ENCODE data around the genes ZNF277, LSMEM1, TMEM168, MDFIC and CAV2.

DNA sequence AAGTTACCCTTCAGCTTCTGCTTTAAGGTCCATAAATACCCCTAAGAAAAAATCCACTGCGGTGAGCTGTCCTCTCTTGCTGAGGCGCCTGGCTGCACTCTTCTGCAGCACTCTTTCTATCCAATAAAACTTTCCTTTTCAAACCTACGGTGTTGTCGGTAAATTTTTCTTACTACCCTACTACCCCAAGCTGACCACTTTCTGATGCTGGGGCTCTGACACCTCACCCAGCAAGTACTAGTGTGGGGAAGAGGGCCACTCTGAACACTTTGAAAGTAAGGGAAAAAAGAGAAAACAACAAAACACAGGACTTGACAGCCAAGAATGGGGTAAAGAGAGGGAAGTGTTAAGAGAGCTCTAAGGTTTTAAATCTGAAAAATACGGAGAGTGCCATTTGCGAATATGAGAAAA lies 2.3 kb downstream of the PNPLA8 start:
- PRO-cap, 2 experiments, result no peak in any of the 2 experiments

GRCh38 chr7:108571132-108571331 lies 1.4 kb downstream of the DNAJB9 start:
- PRO-cap, 2 experiments, result no peak in any of the 2 experiments

DNA sequence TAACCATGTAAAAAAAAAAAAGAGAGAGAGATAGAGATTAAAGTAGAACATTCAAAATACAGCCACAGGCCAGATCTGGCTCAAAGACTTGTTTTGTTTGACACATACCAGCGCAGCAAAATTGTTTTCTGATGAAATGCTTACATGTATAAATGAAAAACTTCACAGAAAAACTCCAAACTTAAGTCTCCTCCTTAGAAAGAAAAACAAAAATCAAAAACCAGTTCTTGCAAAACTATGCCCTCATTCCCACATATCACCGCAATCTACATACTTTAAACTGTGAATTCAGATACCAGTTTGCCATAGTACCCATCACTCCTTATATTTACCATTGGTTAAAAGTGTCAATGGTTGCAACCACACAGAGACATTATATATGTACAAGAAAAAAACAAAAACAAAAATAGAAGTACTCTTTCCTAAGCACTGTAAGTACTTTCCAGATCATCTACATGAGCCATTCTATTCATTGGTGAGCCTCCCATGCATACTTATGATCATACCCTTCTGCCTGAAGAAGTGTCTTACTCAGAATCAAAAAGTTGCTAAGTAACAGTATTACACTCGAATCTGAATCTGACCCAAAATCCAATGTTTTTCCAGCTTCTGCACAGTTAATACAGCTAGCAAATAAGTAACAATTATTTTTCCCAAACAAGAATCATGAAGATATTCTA lies 124.0 kb downstream of the LRRN3 start:
- PRO-cap, 2 experiments, result no peak in any of the 2 experiments

DNA sequence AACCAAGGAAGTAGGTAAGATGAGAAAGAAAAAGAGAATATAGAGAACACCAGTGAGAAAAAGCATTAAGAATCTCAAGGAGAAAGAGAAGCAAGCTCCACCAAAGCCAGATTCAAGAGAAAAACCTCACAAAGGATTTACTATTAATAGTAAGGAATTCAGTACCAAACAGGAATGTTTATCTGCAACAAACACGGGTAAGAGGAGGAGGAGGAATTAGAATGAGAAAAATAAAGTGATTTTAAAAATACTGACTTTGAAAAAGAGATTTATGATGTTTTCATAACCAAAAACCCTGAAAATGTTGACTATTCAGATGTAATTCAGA lies 311.3 kb upstream of the IMMP2L start:
- PRO-cap, 2 experiments, result no peak in any of the 2 experiments

DNA sequence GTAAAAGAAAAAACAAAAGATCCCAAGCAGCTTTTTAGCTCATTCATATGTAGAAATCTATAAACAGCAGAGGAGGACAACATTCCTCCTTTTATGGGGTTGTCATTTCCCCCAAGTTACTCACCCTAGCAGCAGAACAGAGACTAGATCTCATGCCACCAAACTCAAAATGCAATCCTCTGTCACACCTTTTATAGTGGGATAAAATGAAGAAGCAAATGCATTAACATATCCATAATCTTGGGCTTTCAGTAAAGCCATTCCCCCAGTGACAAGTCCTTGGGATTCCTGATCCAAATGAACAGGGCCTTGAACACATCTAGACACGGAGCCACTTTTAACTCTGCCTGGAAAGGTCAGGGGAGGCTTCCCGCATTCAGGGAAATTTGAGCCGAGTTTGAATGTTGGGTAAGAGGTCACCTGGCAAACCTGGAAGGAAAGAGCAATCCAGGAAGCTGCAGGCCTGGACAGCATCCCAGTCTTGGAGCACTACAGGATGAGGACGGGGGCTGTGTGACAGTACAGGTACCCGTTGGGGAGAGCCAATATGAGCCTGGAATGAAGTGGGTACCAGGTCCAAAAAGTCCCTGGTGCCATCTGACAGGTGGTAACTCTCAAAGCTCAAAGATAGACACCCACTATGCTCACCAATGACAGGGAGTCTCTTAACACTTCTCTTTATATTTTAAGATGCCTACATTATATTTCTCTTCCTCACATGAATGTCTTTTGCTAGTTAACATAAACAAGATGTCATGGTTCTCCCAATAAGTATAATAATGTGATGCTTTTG lies 76.3 kb downstream of the DOCK4 start:
- PRO-cap, 2 experiments, result no peak in any of the 2 experiments

DNA sequence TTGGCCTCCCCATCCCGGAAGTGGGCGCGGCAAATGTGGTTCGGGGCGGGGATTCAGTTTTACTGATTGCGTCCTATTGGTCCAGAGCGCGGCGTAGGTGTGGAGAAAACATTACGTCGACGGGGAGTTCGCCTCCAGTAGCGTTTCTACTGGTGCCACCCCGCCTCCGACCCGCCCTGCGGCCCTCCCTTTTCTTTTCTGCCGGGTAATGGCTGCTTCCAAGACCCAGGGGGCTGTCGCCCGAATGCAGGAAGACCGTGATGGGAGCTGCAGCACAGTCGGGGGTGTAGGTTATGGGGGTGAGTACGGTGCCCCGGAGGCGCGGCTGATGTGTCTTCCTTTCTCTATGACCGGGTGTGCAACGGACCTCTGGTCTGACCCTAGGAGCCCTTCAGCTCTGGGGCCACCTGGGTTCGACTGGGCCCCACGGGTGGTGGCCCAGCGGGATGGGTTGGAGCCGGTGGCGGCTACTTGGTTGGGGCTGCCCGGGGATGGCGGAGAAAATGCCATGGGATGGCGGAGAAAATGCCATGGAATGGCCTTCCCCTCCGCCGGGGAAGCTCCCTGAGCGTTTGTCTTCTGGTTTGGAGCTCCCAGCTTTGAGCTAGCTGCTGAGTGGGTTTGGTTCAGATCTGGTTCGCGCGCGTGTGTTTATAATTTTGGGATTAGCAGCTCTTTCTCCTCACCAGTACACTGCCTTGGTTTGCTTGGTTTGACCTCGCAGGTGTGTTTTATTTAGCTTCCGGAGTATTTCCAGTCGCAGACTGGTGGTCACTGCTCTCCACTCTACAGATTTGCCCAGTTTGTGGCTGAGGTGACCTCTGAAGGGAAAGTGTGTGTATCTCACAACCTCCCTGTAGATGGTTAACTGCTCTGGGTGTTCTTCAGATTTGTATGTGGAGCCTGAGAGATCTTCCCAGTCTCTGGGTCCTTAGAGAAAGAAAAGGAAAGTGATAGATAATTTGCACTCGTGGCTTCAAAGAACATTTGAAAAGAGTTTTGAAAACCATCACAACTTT lies at the start of gene ZNF277:
TSS of gene ZNF277 (plus strand) at position 187 of the 1,019 bp plus-strand sequence.
- PRO-cap, 2 experiments, result peak in 2 of 2 experiments; most common plus-strand start position 194 of the sequence (in 2)

DNA sequence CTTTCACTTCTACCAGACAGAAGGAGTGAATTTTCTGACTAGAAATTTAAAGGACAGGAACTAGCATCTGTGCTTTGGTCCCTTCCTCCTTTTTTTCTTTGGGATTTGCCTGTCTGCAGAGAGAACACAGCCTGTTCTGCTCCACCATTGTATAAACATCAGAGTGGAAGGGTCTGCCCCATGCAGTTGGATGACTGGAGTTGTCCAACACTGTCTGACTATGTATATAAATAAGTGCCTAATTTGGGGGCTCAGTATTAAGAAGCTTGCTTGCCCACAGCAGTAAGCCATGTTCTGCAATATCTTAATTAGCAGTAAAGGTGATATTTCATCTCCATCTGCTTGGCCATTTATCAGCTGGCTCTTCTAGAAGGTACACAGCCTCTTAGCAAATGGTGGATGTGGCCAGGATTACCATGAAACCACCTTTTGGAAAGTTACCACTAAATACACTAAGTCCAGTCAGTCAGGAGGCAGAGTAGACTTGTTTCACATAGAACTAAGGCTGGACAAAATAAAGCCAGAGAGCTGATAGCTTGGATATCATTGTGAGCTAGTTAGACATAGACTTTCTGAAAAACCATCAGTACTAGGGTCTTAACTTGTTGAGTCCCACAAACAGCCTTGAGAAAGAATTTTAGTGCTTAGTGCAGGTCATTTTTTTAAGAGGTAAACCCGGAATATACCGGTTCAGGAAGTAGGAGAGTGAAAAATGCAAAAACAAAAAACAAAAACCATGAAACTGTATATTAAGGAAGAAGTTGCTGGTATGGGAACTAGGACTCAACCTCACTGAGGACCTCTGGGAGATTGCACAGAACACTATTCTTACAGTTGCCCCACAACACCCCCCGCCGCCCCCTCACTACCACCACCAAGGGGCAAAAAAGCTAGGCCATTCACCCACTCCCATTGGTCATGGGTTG lies 100.7 kb upstream of the IFRD1 start:
- PRO-cap, 2 experiments, result no peak in any of the 2 experiments

DNA sequence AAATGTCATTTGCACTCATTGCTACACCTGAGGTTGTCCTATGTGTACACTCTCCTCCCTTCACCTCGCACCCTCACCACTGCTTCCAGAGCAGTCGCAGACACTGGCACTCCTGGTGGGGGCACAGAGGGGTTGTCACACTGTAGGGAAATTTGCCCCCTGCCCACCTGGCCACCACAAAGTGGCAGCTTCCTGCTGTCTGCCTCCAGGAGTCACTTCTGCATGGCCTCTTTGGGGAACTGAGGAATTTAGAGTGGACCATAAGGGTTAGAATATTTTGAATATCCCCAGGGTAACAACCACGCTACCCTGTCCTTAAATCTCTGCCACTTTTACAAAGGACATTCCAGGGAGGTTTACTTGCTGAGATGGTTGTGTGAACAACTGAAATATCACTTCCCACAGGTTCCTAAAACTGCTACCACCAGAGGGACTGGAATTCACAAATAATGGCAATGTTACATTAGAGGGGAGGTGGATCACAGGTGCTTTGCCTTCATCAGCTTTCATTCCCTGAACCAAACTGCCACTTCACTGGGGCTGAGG lies 88.2 kb upstream of the IFRD1 start:
- PRO-cap, 2 experiments, result no peak in any of the 2 experiments

GRCh38 chr7:112480598-112481108 lies at the start of gene LSMEM1:
LSMEM1 (plus strand) TSS chr7:112480991.
- PRO-cap, 2 experiments, result peak in 1 of 2 experiments; most common plus-strand start chr7:112480959 (in 1); most common minus-strand start chr7:112480878 (in 1)

- PRO-cap, 2 experiments, result peak in 2 of 2 experiments; most common minus-strand start chr7:112484947 (in 1)
Measured at GRCh38 chr7:112484507-112485136, 3.8 kb downstream of the LSMEM1 start.

GRCh38 chr7:112790229-112791060 lies at the start of gene TMEM168:
TMEM168 (minus strand) TSS chr7:112790393.
- PRO-cap, 2 experiments, result peak in 2 of 2 experiments; most common plus-strand start chr7:112790467 (in 1); most common minus-strand start chr7:112790390 (in 1)

- PRO-cap, 2 experiments, result no peak in any of the 2 experiments
Measured at GRCh38 chr7:112995358-112996075, 55.8 kb upstream of the BMT2 start.

- PRO-cap, 2 experiments, result peak in 2 of 2 experiments; most common plus-strand start chr7:114922181 (in 2); most common minus-strand start chr7:114922167 (in 1)
Measured at GRCh38 chr7:114921960-114922432, at the start of gene MDFIC. MDFIC (plus strand) TSS chr7:114922094.

DNA sequence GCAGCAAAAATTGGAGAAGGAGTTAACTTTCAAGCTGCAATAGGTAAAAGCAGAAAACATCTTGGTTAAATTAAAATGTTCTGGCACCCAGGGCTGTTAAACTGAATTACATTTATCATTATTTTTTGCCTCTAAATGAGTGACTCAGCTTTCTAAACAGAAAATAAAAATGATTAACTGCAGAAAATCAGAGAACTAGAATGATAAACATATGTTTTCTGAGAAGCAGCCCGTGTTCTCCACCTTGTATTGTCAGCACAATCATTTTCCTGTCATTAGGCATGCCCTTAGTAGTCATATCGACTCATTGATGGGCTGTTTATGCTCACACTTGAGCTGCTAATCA lies 2.1 kb downstream of the MDFIC start:
- PRO-cap, 2 experiments, result no peak in any of the 2 experiments

DNA sequence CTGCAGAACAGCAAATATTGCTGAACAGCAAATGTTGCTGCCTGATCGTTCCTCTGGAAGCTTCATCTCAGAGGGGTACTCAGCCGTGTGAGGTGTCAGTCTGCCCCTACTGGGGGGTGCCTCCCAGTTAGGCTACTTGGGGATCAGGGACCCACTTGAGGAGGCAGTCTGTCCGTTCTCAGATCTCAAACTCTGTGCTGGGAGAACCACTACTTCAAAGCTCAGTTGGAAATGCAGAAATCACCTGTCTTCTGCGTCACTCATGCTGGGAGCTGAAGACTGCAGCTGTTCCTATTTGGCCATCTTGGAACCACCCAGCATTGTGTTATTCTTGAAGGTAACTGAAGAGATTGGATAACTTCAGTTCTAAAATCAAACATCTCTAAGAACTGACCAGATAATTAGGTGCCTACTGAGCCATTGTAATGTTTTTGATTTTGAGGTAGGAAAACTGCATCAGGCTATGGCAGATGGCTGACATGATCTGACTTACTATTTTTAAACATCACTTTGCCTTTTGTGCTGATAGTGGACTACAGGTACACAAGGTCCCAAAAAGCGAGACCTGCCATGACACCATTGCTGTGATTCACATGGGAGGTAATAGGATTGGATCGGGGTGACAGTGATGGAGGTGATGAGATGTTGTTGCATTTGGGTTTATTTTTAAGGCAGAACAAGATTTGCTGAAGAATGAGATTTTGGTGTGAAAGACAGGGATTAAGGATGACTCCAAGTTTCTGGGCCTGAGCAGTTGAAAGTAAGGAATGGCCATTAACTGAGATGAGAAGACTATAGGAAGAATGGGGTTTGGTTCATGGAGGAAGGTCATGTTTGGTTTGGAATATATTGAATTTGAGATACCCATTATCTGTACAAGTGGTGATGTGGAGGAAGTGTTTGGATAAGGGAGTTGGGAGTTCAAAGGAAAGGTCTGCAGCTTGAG lies 74.0 kb downstream of the MDFIC start:
- PRO-cap, 2 experiments, result no peak in any of the 2 experiments

DNA sequence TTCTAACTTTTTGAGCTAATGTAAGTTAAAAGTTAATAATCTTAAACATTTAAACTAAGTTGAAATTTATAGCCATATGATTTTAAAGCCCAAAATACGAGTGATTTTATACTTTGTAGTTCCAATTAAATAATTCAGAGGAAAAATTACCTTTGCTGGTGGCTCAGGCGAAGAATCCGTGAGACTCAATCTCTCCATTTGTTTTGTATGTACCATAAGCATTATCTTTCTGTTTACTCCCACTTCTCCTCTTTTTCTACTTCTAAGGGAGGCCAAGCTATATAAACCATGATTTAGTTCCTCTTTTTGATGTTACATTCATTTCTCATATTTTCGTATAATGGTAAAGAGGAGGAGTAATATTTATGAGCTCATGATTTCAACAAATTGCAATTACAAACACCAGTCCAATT lies 50.7 kb upstream of the TES start:
- PRO-cap, 2 experiments, result no peak in any of the 2 experiments

GRCh38 chr7:116212646-116213292 lies 2.4 kb downstream of the TES start:
- PRO-cap, 2 experiments, result no peak in any of the 2 experiments

- PRO-cap, 2 experiments, result no peak in any of the 2 experiments
Measured at GRCh38 chr7:116317110-116317859, 106.9 kb downstream of the TES start.

GRCh38 chr7:116439770-116440393 lies 59.7 kb upstream of the CAV2 start:
- PRO-cap, 2 experiments, result no peak in any of the 2 experiments

- PRO-cap, 2 experiments, result peak in 2 of 2 experiments; most common plus-strand start chr7:116499703 (in 1); most common minus-strand start chr7:116499514 (in 2)
Measured at GRCh38 chr7:116499064-116499836, at the start of gene CAV2. CAV2 (plus strand) TSS chr7:116499738.